Cytotoxic T cell (primary cell): Measurements from ENCODE around the genes MRPS11, ACAN and HAPLN3.

- PRO-cap, 2 experiments = no peak in any of the 2 experiments
Measured at GRCh38 chr15:85724832-85725590, 69.7 kb downstream of the KLHL25 start.

- PRO-cap, 2 experiments = no peak in any of the 2 experiments
Measured at GRCh38 chr15:85734843-85735176, 59.9 kb downstream of the KLHL25 start.

DNA sequence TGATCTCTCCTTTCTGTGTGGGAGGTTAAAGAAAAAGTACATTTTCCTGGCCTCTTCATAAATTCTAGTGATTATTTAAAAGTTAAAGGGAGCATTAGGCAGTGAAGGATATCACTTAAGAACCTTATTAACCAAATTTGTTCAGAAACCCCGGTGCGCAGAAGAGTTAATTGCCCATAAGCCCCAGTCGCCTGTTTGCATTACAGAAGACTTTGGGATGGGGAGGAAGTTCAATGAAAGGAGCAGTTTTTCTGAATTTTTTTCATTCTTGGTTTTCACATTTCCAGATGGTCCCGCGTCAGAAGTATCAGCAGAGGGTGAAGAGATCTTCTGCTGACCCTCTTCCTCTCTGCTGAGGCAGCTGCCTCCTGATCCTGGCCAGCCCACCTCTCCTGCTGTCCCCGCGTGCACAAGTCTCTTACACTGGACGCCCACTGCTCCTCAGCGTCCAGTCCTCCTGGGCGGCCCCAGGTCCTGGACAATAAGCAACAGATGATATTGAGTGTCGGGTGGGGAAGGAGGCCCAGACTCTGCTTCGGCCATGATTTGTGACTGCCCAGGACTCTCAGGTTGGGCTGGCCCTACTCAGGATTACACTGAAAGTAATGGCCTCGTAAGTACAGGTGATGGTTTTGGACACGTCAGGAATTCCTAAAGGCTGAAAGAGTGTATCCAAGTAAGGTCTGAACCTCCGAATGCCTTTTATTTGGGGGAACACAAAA, 50.2 kb downstream of the KLHL25 start:
- PRO-cap, 2 experiments = no peak in any of the 2 experiments

GRCh38 chr15:85763071-85763584, 31.6 kb downstream of the KLHL25 start:
- PRO-cap, 2 experiments = no peak in any of the 2 experiments

GRCh38 chr15:85836925-85837464, 42.3 kb upstream of the KLHL25 start:
- PRO-cap, 2 experiments = no peak in any of the 2 experiments

- PRO-cap, 2 experiments = no peak in any of the 2 experiments
Measured at GRCh38 chr15:85838634-85839269, 44.0 kb upstream of the KLHL25 start.

DNA sequence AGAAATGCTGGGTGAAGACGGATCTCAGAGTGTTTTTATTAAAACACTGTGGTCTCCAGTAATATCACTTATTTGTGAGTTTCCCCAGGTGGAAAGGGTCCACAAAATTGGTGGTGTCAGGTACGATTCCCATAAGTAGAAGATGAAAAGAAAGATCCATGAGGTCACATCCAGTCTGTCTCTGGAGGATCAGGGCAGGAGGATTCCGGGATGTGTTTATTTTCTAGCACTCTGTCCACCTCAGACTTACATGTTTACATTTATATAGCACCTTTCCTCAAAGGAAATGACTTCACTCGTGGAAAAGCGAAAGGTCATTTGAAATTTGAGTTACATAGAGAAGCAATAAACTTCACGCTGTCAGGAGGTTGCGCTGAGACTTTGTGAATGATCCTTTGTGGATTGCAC, 540.4 kb downstream of the AGBL1 start:
- PRO-cap, 2 experiments = no peak in any of the 2 experiments

DNA sequence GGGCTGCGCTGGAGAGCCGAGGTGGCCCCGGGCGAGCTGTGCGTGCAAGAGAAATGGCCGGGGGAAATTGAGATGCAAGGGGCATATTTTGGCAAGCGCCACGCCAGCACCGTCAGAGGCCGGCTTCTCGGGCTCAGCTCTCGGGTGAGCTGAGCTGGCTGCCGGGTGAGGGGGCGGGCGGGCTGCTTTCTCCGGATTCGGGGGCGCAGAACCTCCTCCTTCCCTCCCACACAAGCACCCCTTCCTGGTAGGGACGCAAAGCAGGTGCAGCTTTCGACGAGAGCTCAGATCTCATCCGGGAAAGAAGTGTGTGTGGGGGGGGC, 1.0 kb upstream of the NTRK3 start:
- PRO-cap, 2 experiments = no peak in any of the 2 experiments

GRCh38 chr15:88356896-88357339, 100.4 kb upstream of the NTRK3 start:
- PRO-cap, 2 experiments = no peak in any of the 2 experiments

- PRO-cap, 2 experiments = no peak in any of the 2 experiments
Measured at GRCh38 chr15:88400921-88401524, 66.2 kb downstream of the MRPL46 start.

GRCh38 chr15:88467591-88468424, at the start of gene MRPS11:
MRPS11 (plus strand) TSS chr15:88467708.
- PRO-cap, 2 experiments = peak in 2 of 2 experiments; most common plus-strand start chr15:88467708 (in 2); most common minus-strand start chr15:88467649 (in 1)

- PRO-cap, 2 experiments = no peak in any of the 2 experiments
Measured at GRCh38 chr15:88623067-88623612, 2.0 kb downstream of the AEN start.

- PRO-cap, 2 experiments = no peak in any of the 2 experiments
Measured at GRCh38 chr15:88631488-88632229, 7.2 kb upstream of the ISG20 start.

- PRO-cap, 2 experiments = no peak in any of the 2 experiments
Measured at GRCh38 chr15:88803035-88803746, at the start of gene ACAN. ACAN (plus strand) TSS chr15:88803436.

- PRO-cap, 2 experiments = peak in 2 of 2 experiments; most common minus-strand start chr15:88895530 (in 2)
Measured at GRCh38 chr15:88895284-88895996, at the start of gene HAPLN3. HAPLN3 (minus strand) TSS chr15:88895544.

GRCh38 chr15:88904482-88905084, 8.6 kb downstream of the MFGE8 start:
- PRO-cap, 2 experiments = peak in 2 of 2 experiments; most common plus-strand start chr15:88904975 (in 1); most common minus-strand start chr15:88904750 (in 2)

- PRO-cap, 2 experiments = no peak in any of the 2 experiments
Measured at GRCh38 chr15:88982182-88982975, 69.2 kb upstream of the MFGE8 start.

DNA sequence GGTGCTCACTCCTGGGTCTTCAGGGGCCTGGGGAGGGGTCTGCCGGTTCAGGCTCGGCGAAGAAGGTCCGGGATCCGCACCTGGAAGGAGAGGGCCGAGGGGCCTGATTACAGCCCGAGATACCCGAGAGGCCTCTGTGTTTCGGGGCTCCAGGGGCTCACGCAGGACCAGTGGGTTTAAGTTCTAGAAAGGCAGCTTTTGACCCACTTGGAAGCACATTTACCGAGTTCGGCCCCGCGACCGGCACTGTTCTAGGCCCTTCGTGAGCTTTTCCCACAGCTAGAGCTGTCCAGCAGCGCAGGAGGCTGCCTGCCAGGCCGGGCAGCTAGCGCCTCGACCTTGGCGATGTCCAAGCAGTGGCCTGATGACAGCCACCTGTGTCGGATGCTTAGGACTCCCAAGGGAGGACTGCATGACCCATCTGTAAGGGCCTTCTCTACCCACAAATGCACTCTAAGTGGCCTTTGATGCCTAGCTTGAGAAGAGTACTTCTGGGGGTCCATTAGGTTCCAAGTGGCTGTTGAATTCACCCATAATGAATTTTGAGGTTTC, 673 bp downstream of the ABHD2 start:
- PRO-cap, 2 experiments = no peak in any of the 2 experiments

- PRO-cap, 2 experiments = no peak in any of the 2 experiments
Measured at GRCh38 chr15:89101099-89101547, 12.9 kb downstream of the ABHD2 start.

DNA sequence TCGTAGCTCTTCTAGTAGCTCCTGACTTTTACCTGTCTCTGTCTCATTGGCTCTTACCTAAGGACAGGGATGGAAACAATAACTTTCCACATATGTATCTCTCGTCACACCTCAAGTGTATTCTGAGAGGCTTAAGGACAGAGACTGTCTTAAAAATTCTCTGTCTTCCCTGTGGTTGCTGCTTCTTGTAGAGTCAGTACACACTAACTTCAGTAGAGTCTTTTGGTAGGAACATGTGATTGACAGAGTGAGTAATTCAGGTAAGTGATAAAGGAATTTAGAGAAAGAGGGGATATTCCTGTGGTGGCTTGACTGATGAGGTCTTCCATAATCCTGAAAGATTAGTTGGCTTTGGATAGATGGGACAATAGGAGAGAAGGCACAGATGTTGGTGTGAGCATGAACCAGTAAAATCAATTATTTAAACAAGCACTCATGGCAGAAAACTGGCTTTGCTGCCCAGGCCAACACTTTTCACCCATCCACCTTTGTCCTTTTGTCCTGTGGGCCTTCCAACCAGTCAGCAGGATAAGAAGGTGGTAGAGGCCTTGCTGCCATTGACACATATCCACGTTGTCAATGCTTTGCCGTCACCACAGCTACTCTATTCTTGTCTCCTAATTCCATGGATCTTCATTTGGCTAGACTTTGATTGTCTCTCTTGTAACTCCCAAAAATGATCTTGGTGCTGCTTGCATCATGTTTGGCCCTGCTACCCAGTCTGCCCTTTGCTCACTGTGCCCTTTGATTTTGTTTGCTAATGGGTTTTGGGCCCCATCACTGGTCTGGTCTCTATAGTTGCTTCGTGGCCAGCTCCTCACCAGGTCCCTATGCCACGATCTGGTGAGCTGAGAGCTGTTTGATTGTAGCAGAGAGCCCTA, 39.9 kb downstream of the ABHD2 start:
- PRO-cap, 2 experiments = no peak in any of the 2 experiments